ENCODE results near the gene PRELP.

DNA sequence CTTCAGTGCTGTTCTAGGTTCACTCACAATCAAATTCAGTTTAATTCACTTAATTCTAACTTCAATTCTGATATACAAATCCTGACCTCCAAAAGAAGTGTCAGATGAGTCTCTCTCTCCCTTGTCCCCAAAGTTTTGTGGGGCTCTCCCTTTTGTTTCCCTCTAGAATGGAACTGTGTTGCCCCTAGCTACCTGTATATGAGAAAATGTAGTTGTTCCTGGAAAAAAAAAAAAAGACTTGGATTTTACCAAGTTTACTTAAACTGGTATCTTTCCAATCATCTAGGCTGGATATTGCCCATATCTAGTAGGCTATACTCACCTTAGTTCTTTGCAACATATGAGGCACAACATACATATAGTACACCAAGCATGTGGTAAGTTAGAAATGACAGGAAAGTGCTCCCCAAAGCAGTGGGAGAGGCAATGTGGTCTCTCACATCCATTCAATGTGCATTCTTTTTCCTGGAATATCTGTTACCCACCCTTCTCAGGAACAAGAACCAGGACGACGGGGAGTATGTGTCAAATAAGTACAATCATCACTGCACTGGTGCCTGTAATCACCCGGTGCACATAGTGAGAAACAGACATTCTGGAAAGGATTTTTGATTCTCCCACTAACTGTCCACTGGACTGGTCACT is 3.0 kb upstream of the RABIF start:
- PRO-cap = no peak
- RAMPAGE, long total RNA, 4 experiments = no peak in any of the 4 experiments

- PRO-cap = no peak
- RAMPAGE, long total RNA, 4 experiments = no peak in any of the 4 experiments
Observed at GRCh38 chr1:202950948-202951212, 7.2 kb downstream of the ADIPOR1 start.

- PRO-cap = bidirectional peak, plus-strand start at chr1:202953044, minus-strand start at chr1:202952877
- RAMPAGE, long total RNA, 4 experiments = no peak in any of the 4 experiments
Observed at GRCh38 chr1:202952788-202953203, 5.3 kb downstream of the ADIPOR1 start.

- PRO-cap = bidirectional peak, plus-strand start at chr1:202969110, minus-strand start at chr1:202968960
- RAMPAGE, long total RNA, 4 experiments = no peak in any of the 4 experiments
Observed at GRCh38 chr1:202968718-202969304, 1.8 kb upstream of the CYB5R1 start.

- PRO-cap = no peak
- RAMPAGE, long total RNA, 4 experiments = no peak in any of the 4 experiments
Observed at GRCh38 chr1:203035470-203036079, 9.3 kb downstream of the PPFIA4 start.

GRCh38 chr1:203059390-203060148 is 26.2 kb downstream of the MYOG start:
- PRO-cap = no peak
- RAMPAGE, long total RNA, 4 experiments = no peak in any of the 4 experiments

DNA sequence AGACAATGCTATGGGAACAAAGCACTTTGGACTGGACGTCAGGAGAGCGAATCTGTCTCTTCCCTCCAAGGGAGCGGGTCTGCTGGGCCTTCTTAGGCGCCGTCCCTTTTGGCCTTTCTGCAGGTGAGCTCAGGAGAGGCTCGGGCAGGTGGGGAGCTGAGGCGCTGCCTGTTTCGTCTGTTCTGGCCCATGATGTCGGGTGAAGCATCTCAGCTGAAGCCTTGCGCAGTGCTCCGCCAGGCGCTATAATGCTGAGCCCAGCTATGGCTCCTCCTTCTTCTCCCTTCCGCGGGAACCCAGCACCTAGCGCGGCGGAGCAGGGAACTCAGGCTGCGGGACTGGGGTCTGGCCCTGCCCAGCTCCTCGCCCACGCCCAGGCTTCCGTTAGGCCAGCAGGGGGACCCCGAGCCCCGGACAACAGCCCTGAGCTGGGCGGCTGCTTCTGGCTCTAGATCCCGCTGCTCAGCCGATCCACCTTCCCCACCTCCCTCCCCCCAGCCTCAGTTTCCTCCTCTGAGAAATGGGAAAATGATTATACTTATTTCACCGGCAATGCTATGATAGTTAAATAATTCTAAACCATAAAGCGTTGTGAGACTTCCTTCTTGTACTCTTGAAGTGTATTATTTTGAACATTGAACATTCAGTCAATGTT is 9.8 kb upstream of the ADORA1 start:
- PRO-cap = no peak
- RAMPAGE, long total RNA, 4 experiments = no peak in any of the 4 experiments

DNA sequence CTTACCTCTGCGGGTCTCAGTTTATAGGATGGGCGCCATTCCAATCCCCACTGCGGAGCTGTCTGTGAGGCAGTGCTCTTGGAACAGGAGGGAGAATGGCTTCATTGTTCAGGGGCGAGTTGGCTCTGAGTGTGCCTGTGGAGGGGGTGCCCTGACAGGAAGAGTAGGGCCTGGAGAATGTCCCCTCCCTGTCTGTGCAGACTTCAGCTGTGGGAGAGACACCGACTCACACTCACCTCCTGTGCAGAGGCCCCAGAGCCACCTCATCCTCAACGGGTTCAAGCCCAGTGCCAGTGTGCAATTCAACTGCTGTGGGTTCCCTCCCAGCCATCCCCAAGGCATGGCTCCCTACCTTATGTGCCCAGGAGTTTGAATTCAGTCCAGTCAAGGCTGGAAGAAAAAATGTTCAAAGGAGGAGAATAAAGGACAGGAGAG is 17.2 kb downstream of the ADORA1 start:
- PRO-cap = no peak
- RAMPAGE, long total RNA, 4 experiments = no peak in any of the 4 experiments

- PRO-cap = unidirectional peak, plus-strand start at chr1:203273341; bidirectional peak, plus-strand start at chr1:203273369, minus-strand start at chr1:203273414
- RAMPAGE, long total RNA, 4 experiments = no peak in any of the 4 experiments
Observed at GRCh38 chr1:203272876-203273908, 32.1 kb upstream of the BTG2 start.

DNA sequence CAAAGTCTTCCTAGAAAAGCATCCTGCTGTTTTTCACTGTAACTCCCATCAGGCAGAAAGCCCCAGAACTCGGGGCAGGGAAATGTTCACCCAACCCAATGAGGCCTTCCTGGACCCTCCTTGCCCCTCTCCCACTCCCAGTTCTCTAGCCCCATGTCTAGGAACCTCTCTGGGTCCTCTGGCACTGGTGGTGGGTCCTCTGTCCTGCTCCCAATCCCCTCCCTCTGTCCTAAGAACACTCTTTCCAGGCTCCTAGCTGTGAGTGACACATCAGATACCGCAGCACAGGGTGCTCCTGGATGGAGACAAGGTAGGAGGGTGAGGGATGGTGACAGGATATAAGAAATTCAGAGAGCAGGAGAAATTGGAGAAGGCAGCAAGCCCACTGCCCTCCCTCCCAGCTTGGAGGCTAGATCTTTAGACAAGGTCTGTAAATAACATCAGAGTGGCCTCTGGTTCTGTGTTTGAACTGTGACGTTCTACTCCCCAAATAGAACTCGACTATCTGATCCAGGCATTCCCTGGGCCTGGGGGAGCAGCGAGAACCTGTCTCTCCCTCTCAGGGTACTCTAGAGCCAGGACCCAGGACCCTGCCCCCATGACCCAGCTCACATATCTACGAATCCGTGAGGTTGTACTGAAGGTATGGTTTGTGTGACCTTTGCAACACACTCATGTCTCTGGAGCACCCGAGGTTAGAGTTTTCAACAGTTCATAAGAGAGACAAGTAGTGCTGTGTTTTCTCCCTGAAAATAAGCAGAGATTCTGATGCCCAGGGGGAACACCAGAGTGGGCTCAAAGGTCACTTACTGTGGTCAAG is 23.2 kb upstream of the BTG2 start:
- PRO-cap = unidirectional peak, plus-strand start at position 517 of the sequence
- RAMPAGE, long total RNA, 4 experiments = no peak in any of the 4 experiments

DNA sequence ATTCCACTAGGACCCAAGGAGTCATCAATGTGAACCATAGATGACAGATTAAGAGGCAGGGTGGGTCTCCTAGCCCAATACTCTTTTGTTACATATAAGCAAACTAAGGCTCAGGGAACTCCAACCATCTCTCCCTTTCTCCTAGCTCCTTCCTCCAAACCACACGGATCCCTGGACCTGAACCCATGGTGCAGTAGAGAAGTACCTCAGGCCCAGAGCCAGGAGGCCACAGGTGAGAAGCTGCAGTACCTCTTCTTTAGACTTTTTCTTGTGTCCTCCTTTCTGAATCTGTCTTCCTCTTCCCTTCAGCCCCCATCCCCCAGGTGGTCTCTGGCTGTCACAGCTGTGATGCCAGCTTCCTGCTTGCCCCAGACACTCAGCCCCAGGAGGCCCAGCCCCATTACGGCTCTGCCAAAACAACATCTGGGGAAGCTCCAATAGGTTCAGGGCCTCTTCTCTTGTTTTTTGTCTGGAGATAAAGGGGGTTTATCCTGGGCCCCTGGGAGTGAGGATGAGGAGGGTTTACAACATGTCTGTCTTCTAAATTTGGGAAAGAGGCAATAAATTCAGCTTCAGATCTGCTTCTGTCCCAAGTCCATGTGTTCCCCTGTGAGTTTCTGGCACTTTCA is 9.6 kb upstream of the BTG2 start:
- PRO-cap = no peak
- RAMPAGE, long total RNA, 4 experiments = no peak in any of the 4 experiments

DNA sequence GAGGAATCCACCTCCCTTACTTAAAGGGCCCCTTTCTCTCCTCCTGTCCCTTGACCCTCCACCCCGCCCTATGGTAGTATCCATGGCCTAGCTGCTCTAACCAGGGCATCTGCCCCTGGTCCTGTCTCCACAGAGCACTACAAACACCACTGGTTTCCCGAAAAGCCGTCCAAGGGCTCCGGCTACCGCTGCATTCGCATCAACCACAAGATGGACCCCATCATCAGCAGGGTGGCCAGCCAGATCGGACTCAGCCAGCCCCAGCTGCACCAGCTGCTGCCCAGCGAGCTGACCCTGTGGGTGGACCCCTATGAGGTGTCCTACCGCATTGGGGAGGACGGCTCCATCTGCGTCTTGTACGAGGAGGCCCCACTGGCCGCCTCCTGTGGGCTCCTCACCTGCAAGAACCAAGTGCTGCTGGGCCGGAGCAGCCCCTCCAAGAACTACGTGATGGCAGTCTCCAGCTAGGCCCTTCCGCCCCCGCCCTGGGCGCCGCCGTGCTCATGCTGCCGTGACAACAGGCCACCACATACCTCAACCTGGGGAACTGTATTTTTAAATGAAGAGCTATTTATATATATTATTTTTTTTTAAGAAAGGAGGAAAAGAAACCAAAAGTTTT is 1.8 kb downstream of the BTG2 start:
- PRO-cap = bidirectional peak, plus-strand start at position 410 of the sequence, minus-strand start at position 409 of the sequence
- RAMPAGE, long total RNA, 4 experiments = no peak in any of the 4 experiments

DNA sequence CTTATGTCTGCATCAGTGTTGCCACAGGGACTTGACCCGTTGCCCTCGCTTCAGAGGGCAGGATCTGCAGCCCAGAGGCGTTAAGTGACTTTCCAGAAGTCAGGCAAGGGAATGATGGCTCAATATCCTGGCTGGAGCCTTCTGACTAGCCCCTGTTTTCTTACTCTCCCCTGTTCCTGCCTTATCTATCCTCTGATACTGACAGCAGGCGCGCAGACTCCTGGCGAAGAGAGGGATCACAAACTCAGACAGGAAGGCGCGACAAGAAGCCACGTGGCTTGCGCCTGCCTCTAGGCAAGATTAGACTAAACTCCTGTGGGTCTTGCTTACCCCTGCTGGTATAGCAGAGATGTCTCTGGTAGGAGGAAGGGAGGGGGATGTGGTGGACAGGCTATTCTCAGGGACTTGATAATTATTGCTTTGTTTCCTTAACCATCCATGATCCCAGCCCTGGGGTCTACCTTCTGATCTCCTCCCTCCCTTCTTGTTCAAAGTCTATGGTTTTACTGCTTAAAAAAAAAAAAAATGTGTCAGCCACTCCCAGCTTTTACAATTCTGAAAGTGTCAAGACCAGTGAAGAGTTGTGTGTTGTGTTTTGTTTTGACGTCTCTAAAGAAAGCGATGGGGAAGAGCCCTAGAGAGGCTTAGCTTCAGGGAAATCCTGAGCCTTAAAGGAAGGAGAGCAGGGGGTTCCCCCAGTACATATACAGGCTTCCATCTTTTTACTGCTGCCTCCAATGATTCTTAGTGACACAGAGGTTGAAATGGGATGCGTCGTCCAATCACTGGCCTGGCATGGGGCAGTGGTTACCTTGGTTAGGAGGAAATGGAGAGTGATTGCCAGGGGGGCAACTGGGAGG is 13.7 kb upstream of the FMOD start:
- PRO-cap = no peak
- RAMPAGE, long total RNA, 4 experiments = no peak in any of the 4 experiments

DNA sequence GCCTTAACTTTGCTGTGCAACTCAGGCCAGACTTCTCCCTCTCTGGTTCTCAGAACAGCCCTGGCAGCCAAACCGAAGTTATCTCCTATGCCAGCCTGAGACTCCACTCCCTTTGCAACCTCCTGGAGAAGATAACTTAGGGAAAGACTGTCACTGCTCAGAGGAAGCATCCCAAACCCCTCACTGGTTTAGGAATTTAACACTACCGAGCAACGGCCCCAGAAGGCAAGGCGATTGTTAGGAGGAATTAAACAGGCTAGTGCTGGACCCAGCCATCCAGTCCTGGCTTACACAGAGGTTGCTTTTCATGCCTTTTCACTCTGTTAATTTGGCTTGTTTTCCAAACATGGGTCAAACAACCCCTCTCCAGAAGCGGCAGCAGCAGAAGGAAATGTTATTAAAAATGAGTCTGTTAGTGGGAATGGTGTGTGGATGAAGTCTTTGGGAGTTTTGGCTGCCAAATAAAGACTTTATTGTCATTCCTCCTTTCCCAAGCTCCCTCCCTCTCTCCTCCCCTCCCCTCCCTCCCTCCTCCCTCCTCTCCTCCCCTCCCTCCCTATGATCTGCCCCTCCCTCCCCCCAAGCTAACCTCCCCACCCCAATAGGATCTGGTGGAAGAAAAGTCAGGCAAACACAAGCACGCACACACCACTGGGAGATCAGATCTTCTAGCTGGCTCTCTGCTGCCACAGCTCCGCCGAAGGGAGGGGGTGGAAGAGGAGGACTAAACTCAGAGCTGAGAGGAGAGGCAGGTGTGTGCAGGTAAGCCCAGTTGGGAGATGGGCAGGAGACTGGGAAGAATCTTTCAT is at the start of gene PRELP:
TSS of gene PRELP (plus strand) at position 630 of the 809 bp plus-strand sequence.
- PRO-cap = bidirectional peak, plus-strand start at position 662 of the sequence, minus-strand start at position 330 of the sequence
- RAMPAGE, long total RNA, 4 experiments = start-site peak on the plus strand in 4 of 4 experiments, centred at positions 637 to 646 of the sequence, 41 to 1,461 reads per replicate

DNA sequence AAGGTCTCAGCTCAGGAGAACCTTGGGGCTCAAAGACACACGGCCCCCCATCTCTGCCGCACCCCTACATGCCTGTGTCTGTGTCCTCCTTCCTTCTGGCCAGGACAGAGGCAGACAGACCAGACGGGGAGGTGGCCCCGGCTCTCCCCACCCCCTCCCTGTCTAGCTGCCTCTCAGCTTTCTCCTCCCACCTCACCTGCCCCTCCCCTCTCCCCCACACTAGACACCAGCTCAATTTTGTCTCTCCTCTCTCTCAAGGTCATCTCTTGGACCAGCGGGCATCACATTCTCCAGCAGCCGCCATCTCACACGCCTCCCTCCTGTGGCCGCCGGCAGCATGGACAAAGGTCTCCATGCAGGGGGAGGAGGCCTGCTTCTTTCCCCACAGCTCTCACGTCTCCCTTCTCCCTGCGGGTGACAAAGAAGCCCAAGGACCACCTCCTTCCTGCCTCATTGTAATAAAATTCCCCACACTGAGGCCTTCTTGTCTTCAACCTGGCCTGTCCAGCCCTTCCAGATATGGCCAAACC is 14.5 kb downstream of the OPTC start:
- PRO-cap = no peak
- RAMPAGE, long total RNA, 4 experiments = no peak in any of the 4 experiments

GRCh38 chr1:203554978-203555694 is 61.2 kb downstream of the OPTC start:
- PRO-cap = no peak
- RAMPAGE, long total RNA, 4 experiments = no peak in any of the 4 experiments

- PRO-cap = bidirectional peak, plus-strand start at chr1:203628747, minus-strand start at chr1:203628770
- RAMPAGE, long total RNA, 4 experiments = no peak in any of the 4 experiments
Observed at GRCh38 chr1:203628628-203629210, 2.1 kb downstream of the ATP2B4 start.

- PRO-cap = no peak
- RAMPAGE, long total RNA, 4 experiments = no peak in any of the 4 experiments
Observed at GRCh38 chr1:203655500-203656150, 29.0 kb downstream of the ATP2B4 start.

GRCh38 chr1:203808252-203808767 is 12.9 kb downstream of the ZBED6 start:
- PRO-cap = no peak
- RAMPAGE, long total RNA, 4 experiments = no peak in any of the 4 experiments

DNA sequence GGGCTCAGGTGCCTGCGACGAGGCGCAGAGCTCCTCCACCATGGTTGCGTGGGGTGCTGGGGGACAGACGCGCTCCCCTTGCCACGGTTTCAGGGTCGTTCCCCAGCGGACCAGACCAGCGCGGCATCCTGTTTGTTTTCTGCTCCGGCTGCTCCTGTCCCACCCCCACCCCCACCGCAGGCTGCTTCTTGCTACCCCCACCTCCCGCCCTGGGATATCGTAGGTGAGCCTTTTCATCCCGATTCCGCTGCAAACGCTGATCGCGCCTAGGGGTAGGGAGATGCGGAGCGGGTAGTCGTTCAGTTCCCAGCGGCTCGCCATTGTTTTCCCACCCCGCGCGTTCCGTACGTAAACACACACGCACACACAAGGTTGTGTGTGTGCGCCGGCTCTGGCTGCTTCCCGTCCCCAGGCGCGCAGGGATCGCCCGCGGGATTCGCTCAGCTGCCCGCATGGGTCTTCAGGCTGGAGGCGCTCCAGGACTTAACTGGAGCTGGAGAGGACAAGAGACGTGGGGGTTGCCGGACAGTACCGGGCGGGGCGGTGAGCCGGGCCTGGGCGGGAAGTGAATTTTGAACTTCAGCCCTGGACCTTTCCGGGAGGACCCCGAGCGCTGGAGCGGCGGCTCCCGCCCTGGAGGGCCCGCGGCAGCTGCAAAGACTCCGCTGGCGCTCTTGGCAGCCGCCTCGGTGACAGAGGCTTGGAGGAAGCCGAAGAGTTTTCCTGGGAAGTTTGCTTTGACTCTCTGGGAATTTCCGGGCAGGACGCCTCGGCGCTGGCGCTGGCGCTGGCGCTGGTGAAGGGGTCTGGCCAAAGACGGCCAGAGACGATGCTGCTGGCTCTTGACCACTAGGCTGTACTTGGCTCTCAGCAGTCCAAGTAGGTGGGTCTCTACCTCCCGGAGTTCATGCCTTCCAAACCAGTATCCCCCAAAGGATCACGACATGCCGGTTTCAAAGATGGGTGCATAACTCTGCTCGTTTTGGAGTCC is 1.5 kb downstream of the SOX13 start:
- PRO-cap = bidirectional peak, plus-strand start at position 740 of the sequence, minus-strand start at position 489 of the sequence
- RAMPAGE, long total RNA, 4 experiments = no peak in any of the 4 experiments

Measured in esophagus squamous epithelium (tissue), 4 donors.